Type B pancreatic cell (in vitro differentiated cells): ENCODE measurements around a stretch of chr9.

GRCh38 chr9:89941994-89942309, 337.1 kb downstream of the GADD45G start:
- PRO-cap: no peak

DNA sequence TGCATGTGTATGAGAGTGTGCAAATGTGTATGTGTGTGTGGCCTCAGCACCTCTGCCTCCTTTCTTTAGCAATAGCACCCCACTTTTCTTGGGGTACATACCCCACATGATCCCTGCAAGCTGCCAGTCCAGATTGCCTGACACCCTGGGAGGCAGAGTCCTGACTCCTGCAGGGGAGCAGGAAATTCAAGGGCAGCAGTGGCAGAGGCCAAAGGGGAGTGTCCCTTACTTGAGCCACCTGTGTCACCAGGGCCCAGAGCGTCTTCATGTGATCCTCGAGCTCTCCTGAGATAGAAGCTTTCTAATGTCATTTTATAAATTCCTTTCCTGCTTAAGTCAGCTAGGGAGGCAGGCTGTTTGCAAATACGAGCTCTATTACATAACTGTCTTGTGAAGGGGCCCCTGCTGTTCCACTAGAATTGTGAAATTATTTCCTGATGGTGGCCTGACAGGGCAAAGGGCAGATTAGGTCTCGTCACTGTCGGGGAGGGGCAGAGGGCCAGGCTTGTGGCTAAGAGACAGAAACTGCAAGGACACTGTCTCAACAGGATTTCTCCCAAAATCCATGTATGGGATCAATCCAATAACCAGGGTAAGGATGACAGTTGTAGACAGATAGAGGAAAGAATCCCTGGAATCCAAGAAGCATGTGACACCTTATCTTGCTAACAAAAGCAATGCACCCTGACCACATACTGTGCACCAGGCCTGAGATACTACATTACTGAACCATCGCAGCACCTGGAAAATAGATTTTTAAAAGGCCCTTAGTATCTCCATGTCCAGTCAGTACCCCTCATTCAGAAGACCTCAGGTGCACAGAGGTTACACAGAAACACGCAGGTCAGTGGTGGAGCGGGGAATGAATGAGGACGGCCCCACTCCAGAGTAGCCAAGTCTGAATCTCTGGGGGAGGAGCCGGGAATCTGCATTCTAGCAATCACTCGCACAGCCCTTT, 389.4 kb downstream of the GADD45G start:
- PRO-cap: no peak

DNA sequence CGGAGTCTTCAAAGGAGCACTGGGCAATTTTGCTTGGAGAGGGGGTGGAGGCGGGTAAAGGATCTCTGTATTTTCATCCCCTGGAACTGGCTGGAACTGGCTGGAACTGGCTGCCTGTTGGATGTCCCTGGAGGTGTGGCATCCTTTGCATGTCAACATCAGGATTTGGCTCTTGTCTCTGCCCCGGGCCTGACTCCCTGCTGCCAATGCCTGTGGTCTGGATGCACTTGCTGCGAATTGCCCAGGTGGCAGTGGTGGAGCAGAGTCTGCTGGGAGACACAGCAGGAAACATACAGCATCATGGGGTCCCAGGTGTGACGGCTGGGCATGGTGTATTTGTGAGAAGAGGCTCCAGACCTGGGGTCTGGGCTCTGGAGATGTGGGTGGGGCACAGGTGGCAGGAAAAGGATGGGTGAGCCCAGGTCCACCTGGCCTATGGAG, 391.4 kb downstream of the GADD45G start:
- PRO-cap: no peak

GRCh38 chr9:90827043-90827528, 25.5 kb downstream of the SYK start:
- PRO-cap: no peak

DNA sequence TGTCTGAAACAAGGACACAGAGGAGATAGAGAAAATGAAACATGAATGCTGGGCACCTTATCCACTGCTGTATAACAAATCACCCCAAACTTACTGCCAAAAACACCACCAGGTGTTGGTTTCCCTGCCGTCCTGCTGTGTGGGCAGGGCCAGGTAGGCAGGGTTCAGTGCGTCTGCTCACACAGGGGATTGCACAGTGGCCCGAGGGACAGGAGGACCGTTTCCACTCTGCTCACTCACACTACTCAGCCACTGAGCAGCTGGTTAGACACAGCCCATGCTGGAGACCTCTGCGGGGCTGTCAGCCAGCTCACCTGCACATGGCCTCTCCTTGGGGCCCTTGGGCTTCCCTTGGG, 78.9 kb downstream of the SYK start:
- PRO-cap: no peak

DNA sequence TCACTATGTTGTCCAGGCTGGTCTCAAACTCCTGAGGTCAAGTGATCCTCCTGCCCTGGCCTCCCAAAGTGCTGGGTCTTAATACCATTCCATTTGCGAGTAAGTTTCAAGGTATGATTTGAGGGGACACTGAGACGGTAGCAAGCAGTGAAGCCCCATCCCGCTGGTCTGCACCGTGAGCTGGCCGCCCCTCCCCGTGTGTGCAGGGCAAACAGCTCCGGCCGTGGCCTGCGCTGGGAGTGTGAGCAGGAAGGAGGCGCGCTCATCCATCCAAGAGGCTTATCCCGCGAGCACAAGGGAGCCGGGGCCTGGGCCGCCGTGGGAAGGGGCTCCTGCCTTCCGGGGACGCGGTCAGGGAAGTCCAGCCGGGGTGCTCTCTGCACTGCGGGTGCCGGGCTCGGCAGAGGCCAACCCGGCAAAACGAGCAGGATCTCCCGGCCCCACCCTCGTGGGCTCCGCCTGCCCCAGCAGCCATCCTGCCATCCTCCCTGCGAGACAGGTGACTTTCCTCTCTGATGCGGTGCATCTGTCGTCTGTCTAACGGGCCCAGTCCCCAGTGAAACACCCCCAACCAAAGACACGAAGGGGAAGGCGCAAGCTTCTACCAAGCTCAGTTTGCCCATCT, 244.3 kb downstream of the AUH start:
- PRO-cap: no peak

DNA sequence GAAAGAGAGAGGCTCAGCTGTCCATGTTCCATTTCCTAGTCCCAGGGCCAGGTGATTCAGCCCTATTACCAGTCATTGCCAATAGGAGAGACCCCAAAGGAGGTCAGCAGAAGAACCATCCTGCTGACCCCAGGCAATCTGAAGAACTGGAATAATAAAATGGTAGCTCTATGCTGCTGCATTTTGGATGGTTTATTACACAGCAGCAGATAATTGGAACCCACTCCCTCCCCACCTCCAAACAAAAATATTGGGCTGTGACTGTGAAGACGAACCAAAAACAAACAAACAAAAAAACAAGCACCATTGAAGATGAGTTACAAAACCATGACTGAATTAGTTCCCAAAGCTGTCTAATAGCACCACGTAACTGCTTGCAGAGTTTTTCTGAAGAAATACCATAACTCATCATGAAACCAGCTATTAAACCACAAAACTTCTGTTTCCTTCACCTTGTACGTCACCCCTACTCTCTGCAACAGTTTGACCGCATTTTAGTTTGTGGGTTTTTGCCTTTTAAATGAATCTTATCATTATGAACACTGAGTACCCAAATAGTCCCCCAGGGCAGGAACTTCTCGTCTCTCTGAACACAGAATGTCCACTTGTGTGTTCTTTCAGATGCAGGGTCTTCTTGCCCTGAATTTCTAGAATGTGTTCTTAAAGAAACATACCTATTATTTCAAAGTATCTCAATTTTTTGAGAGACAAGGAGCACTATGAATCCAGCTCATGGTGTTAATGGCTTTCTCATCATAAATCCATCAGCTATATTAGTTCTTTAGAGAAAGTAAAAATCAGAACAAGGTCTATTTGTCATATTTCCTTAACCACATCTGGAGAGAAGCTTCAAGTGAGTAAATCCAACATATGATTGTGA, 210.8 kb downstream of the AUH start:
- PRO-cap: no peak

- PRO-cap: no peak
These were observed 198.0 kb downstream of the AUH start for GRCh38 chr9:91163632-91164221.

GRCh38 chr9:91191716-91192801, 169.7 kb downstream of the AUH start:
- PRO-cap: no peak

- PRO-cap: no peak
These were observed 165.8 kb downstream of the AUH start for GRCh38 chr9:91195388-91196749.

DNA sequence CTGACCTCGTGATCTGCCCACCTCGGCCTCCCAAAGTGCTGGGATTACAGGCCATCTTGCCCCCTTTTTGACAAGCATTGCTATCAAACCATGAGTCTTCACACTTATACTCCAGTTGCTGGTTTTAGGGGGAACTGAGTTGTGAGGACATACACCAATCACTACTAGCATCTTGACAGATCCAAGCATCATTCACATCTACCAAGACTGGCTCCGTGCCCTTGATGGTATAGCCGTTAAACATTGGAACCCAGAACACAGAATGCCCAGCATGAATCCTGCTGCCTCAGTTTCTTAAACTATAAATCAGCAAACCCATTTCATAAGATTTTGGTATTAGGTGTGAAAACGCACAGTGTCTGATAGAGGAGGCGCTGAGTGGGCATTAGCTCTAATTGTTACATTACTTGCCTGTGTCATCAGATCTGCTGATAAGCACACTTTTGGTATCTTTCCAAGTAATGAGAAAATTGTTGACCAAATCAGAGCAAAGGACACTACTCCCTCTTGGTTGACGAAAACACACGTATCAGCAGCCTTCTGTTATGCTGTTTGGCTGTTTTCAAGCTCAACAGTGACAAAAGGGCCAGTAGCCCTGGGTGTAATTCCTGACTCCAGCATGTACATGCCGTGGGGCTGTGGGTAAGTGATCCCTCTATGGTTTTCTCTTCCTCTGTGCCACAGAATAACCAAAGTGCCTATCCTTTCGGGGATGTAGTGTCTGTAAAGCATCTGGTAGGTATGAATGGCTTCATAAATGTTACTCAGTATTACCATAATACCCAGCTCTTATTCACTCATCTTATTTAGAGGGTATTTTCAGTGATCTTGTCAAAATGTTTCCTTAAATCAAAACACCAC, 151.5 kb downstream of the AUH start:
- PRO-cap: no peak

DNA sequence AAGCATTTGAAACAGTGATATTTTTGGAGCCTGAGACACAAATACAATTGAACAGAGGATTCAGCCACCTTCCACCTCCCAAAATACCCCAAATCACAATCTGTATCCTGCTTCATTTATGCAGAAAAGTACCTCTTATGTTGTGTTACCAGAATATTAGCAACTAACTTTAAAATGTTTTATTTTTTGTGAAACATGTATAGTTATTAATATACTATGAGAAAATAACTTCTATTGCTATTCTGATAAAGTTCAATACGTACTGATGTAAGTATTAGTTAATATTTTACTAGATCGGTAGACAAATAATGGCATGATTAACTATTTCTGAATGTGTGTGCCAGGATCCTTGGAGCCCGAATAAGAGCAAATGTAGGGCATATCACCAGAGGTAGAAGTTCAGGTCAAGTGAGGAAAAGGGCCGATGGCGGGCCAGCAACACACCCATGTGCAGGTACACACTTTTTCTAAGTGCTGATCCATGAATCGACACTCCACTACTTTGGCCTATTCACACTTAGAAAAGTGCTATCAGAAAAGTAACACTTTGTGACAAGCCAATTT, 150.5 kb downstream of the AUH start:
- PRO-cap: no peak

DNA sequence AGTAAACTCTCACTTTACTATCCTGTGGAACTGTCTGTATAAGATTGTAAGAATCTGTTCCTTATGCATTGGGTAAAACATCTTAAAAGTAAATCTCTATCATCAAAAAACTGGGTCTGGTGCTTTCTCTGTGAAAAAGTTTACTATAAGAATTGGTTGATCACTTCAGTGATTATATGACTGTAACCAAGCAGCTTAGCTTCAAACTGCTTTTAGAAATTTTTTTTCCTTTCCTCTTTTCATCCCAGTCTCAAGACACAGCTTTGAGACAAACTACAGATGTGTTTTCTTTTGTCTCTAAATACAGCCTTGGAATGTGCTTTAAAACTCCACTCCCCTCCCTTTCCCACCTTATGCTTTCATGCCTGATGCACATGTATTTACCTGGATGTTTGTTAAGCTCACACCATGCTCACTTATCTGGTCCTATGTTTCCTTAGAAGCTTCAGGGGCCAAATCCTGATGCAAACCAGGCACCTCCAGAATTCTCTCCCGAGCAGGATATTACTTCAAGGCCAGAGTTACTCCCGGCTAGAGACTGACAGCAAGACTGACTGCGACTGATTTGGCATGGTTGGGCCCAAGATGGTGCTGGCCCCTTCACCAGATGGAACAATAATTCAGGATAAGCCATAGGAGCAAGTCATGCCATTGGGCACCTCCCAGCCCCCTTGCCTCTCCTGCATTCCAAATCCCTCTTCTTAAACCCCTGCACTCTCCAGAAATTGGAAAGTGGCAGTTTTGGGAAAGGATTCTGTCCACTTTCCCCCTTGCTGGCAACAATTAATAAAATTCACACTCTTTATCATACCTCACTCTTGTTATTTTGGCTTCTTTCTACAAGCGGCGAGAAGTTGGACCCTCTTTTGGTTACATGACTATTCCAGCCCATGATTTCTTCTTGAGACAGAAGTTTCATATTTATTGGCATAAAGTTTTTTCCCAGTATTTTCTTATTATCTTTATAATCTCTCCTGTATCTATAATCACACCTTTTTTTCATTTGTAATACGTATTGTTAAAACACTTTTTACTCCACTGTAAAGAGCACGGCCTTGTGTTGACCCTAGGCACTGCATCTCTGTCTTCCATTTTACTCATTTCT, 43.3 kb downstream of the AUH start:
- PRO-cap: no peak

DNA sequence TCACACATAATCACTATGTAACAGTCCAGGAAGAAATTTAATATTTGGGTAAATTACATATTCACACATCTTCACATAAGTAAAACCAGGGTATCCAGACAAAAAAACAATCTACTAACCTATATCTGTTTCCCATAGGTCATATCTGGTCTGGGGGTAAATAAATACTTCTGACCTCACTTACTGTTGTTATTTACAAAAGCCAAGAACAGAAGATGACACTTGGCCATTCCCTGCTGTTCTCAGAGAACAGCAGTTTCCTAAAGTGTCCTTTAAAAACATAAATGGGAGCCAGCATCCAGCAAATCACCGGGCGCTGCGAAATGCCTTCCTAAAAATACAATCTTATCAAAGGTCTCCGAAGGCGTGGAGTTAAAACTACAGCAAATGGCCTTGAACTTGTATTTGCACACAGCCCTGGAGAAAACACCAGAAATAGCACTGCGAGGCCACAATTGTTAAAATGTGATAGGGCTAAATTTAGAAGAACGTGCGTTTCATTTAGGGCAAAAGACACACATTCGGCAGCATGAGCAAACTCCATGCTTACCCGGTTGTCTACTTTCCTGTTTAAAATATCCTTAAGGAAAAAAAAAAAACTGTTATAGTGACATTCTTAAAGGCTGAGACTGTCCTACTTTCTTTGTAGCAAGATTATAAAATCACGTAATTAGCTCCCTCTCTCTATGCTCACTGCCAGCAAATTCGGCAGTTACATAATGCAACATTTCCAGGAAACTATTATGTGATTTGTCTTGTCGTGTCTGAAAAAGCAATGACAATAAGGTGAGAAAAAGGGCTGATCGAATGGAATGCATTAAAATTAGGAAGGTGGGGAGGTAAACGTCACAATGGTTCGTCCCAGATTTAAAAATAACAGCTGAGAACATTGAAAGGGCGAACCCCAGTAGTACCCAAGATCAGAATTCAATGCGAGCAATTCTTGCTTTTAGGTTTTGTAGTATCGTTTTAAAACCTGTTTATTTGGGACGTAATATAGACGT, 1.4 kb downstream of the NFIL3 start:
- PRO-cap: no peak

GRCh38 chr9:91567669-91568080, 144.0 kb upstream of the NFIL3 start:
- PRO-cap: no peak

DNA sequence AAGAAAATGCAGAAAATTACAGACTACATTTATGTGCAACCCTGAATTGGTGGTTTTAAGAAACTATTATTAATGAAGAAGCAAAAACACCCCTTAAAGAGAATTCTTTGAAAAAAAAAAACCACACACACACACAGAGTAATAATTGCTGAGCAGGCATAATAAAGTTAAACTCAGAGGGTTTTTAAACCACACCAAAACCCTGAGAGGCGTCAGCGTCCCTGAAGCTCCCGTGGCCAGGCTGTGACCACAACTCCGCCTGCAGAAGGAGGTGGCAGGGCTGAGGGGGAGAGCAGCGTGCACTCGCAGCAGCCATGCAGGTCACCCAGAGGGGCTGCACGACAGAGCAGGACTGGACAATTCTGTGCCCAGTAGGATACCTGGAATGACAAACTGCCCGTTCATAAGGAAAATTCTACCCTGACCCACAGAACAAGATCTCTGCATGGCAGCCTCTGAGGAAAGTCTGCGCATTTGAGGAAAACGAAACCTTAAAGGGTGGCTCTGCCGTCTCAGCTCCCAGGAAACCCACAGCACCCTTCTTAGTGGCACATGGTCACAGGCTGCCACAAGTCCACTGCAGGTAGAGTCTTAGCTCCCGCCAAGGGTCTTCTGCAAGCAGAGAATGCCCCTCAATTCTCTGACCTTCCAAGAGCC, 44.0 kb downstream of the ROR2 start:
- PRO-cap: no peak

- PRO-cap: no peak
These were observed 4.8 kb upstream of the ROR2 start for GRCh38 chr9:91954861-91955142.

- PRO-cap: no peak
These were observed 38.7 kb downstream of the SPTLC1 start for GRCh38 chr9:92076363-92077053.

DNA sequence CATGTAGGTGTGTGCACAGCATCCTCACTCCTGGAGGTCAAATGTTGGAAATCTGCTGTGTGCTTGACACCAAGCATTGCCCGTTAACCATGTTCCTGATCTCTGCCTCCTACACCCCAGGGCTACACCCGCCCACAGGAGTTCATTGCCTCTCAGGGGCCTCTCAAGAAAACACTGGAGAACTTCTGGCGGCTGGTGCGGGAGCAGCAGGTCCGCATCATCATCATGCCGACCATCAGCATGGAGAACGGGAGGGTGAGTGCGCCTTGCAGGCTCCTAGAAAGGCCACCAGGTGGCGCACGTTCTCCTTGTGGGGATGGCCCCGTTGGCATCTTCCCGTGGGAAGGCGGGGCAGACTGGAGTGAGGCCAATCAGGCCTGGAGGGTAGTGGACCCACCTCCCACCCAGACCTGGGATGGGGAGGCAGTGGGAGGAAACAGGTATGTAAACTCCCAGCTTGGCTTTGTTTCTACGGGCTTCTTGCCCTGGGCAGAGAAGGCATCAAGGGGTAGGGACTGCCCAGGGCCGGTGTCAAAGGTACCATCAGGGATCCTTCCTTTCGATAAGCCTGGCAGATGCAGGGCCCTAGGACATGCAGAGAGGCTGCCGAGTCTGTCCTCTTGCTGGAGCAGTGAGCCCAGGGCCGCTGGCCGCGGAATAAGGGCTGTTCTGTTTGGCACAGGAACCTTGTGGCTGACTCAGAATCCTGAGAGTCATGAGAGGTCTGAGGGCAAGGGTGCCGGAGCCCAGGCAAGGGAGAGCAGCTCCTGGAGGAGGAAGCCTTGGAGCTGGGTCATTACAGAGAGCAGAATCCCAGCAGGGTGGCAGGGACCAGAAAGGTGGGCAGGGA, 18.8 kb upstream of the SPTLC1 start:
- PRO-cap: no peak

- PRO-cap: no peak
These were observed 25.1 kb upstream of the SPTLC1 start for GRCh38 chr9:92140417-92140616.